K562 (cell line): ENCODE measurements around the gene PLA2G2F.

- RAMPAGE, long total RNA, result no peak
- RRBS, result no CpG with 5 or more reads among the region's 9 CpGs
PRO-cap:
- standard, result no peak
- CoPRO, capped RNA only, 2 experiments, result no peak in any of the 2 experiments
- CoPRO, capped and uncapped RNA, 2 experiments, result no peak in any of the 2 experiments
- CoPRO, uncapped RNA only, 2 experiments, result no peak in any of the 2 experiments
CAGE:
- cytosol, long polyA plus RNA, result no peak
- long polyA plus RNA, result no peak
- nucleolus, long total RNA, result no peak
- nucleus, long polyA plus RNA, result no peak
Measured at GRCh38 chr1:19404486-19405033, 80.8 kb downstream of the CAPZB start.

- RAMPAGE, long total RNA, result no peak
- RRBS, result no CpG with 5 or more reads among the region's 6 CpGs
PRO-cap:
- standard, result no peak
- CoPRO, capped RNA only, 2 experiments, result no peak in any of the 2 experiments
- CoPRO, capped and uncapped RNA, 2 experiments, result no peak in any of the 2 experiments
- CoPRO, uncapped RNA only, 2 experiments, result no peak in any of the 2 experiments
CAGE:
- cytosol, long polyA plus RNA, result no peak
- long polyA plus RNA, result no peak
- nucleolus, long total RNA, result no peak
- nucleus, long polyA plus RNA, result no peak
Measured at GRCh38 chr1:19410575-19411012, 74.7 kb downstream of the CAPZB start.

GRCh38 chr1:19468238-19468921 lies 17.0 kb downstream of the CAPZB start:
- RAMPAGE, long total RNA, result no peak
- RRBS, result no CpG with 5 or more reads among the region's 14 CpGs
PRO-cap:
- standard, result no peak
- CoPRO, capped RNA only, 2 experiments, result no peak in any of the 2 experiments
- CoPRO, capped and uncapped RNA, 2 experiments, result no peak in any of the 2 experiments
- CoPRO, uncapped RNA only, 2 experiments, result no peak in any of the 2 experiments
CAGE:
- cytosol, long polyA plus RNA, result no peak
- long polyA plus RNA, result no peak
- nucleolus, long total RNA, result no peak
- nucleus, long polyA plus RNA, result no peak

DNA sequence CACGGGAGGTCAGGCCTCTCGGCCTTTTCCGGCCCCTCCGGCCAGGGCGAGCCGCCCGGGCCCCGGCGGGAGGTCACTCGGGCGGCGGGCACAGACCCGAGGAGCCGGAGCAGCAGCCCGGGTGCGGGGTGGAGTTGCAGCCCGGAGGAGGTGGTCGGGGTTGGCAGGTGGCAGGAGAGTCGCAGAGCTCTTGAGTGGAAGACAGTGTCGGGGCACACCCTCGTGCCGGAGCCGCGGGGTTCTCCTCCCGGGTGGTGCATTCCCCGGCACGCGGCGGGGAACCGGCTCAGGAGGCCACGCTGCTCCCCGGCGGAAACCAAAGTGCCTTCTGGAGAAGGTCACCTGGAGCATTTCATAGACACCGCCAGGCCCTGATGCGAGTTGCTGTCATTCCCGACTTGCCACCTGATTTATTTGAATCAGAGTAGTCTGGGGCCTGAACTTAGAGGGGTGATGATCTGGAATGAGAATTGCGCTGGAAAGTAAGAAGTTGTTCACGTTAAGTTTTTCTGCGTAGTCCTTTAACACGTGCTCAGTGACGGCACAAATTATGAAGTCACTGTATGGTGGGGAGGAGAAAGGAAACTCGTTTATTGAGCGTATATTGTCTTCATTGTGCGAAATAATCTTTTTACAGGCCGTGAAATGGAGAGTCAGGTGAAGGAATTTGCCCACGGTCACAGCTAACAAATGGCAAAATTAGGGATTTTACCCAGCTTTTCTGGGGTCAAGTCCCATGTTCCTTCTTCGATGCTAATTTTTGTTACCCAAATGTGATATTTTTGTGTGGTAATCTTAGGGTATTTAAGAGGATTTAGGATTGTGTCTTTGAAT lies 635 bp downstream of the MICOS10 start:
- RAMPAGE, long total RNA, result no peak
- RRBS, result 3% methylated on average over 15 of the region's 47 CpGs
PRO-cap:
- standard, result bidirectional peak, plus-strand start at position 431 of the sequence, minus-strand start at position 330 of the sequence
- CoPRO, capped RNA only, 2 experiments, result no peak in any of the 2 experiments
- CoPRO, capped and uncapped RNA, 2 experiments, result no peak in any of the 2 experiments
- CoPRO, uncapped RNA only, 2 experiments, result no peak in any of the 2 experiments
CAGE:
- cytosol, long polyA plus RNA, result no peak
- long polyA plus RNA, result no peak
- nucleolus, long total RNA, result no peak
- nucleus, long polyA plus RNA, result no peak

GRCh38 chr1:19812835-19813764 lies 2.0 kb downstream of the RNF186 start:
- RAMPAGE, long total RNA, result no peak
- RRBS, result no CpG with 5 or more reads among the region's 16 CpGs
PRO-cap:
- standard, result no peak
- CoPRO, capped RNA only, 2 experiments, result no peak in any of the 2 experiments
- CoPRO, capped and uncapped RNA, 2 experiments, result no peak in any of the 2 experiments
- CoPRO, uncapped RNA only, 2 experiments, result no peak in any of the 2 experiments
CAGE:
- cytosol, long polyA plus RNA, result no peak
- long polyA plus RNA, result no peak
- nucleolus, long total RNA, result no peak
- nucleus, long polyA plus RNA, result no peak

DNA sequence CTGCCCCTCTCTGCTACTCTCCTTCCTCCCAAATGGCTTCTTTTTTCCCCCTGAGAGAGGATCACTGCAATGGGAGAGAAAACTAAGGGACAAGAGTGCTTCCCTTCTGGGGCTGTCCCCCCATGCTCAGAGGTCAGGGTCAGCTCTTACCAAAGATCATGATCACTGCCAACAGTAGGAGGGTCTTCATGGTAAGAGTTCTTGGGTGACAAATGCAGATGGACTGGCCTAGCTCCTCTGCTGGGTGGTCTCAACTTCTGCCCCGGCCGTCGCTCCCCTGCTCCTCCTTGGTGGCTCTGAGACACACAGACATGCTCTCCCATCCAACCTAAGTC lies 867 bp downstream of the PLA2G2A start:
- RAMPAGE, long total RNA, result no peak
- RRBS, result no CpG with 5 or more reads among the region's 3 CpGs
PRO-cap:
- standard, result no peak
- CoPRO, capped RNA only, 2 experiments, result no peak in any of the 2 experiments
- CoPRO, capped and uncapped RNA, 2 experiments, result no peak in any of the 2 experiments
- CoPRO, uncapped RNA only, 2 experiments, result no peak in any of the 2 experiments
CAGE:
- cytosol, long polyA plus RNA, result no peak
- long polyA plus RNA, result no peak
- nucleolus, long total RNA, result no peak
- nucleus, long polyA plus RNA, result no peak

GRCh38 chr1:20029142-20030165 lies 40.5 kb upstream of the PLA2G5 start:
- RAMPAGE, long total RNA, result no peak
- RRBS, result no CpG with 5 or more reads among the region's 23 CpGs
PRO-cap:
- standard, result no peak
- CoPRO, capped RNA only, 2 experiments, result no peak in any of the 2 experiments
- CoPRO, capped and uncapped RNA, 2 experiments, result no peak in any of the 2 experiments
- CoPRO, uncapped RNA only, 2 experiments, result no peak in any of the 2 experiments
CAGE:
- cytosol, long polyA plus RNA, result no peak
- long polyA plus RNA, result no peak
- nucleolus, long total RNA, result no peak
- nucleus, long polyA plus RNA, result no peak

- RAMPAGE, long total RNA, result no peak
- RRBS, result no CpG with 5 or more reads among the region's 7 CpGs
PRO-cap:
- standard, result no peak
- CoPRO, capped RNA only, 2 experiments, result no peak in any of the 2 experiments
- CoPRO, capped and uncapped RNA, 2 experiments, result no peak in any of the 2 experiments
- CoPRO, uncapped RNA only, 2 experiments, result no peak in any of the 2 experiments
CAGE:
- cytosol, long polyA plus RNA, result no peak
- long polyA plus RNA, result no peak
- nucleolus, long total RNA, result no peak
- nucleus, long polyA plus RNA, result no peak
Measured at GRCh38 chr1:20093714-20094420, 23.9 kb downstream of the PLA2G5 start.

GRCh38 chr1:20139055-20139448 lies at the start of gene PLA2G2F:
TSS of gene PLA2G2F (plus strand) at chr1:20139323.
- RAMPAGE, long total RNA, result no peak
- RRBS, result no CpG with 5 or more reads among the region's 6 CpGs
PRO-cap:
- standard, result no peak
- CoPRO, capped RNA only, 2 experiments, result no peak in any of the 2 experiments
- CoPRO, capped and uncapped RNA, 2 experiments, result no peak in any of the 2 experiments
- CoPRO, uncapped RNA only, 2 experiments, result no peak in any of the 2 experiments
CAGE:
- cytosol, long polyA plus RNA, result no peak
- long polyA plus RNA, result no peak
- nucleolus, long total RNA, result no peak
- nucleus, long polyA plus RNA, result no peak

GRCh38 chr1:20187464-20188315 lies 1.4 kb upstream of the PLA2G2C start:
- RAMPAGE, long total RNA, result no peak
- RRBS, result no CpG with 5 or more reads among the region's 6 CpGs
PRO-cap:
- standard, result bidirectional peak, plus-strand start at chr1:20188126, minus-strand start at chr1:20187963
- CoPRO, capped RNA only, 2 experiments, result peak in 2 of 2 experiments; most common plus-strand start chr1:20188077 (in 2); most common minus-strand start chr1:20187963 (in 2)
- CoPRO, capped and uncapped RNA, 2 experiments, result peak in 1 of 2 experiments; most common plus-strand start chr1:20187633 (in 1); most common minus-strand start chr1:20187615 (in 1)
- CoPRO, uncapped RNA only, 2 experiments, result peak in 1 of 2 experiments; most common plus-strand start chr1:20188051 (in 1); most common minus-strand start chr1:20187891 (in 1)
CAGE:
- cytosol, long polyA plus RNA, result no peak
- long polyA plus RNA, result no peak
- nucleolus, long total RNA, result no peak
- nucleus, long polyA plus RNA, result no peak

DNA sequence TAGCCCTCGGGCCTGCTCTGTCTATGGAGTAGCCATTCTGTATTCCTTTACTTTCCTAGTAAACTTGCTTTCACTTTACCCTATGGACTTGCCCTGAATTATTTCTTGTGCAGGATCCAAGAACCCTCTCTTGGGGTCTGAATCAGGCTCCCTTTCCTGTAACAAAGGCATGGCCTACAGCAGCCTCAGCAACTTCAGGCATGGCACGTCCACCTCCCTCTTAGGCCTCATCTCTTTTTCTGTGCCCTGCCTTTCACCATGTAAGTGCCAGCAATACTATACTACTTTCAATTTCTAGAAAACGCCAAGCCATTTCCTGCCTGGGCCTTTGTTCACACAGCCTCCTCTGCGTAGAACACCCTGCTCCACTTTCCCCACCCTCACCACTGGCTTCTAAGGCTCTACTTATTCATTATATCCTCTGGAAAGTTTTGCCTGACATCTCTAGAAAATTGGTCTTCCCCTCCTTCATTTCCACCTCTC lies 41.8 kb upstream of the VWA5B1 start:
- RAMPAGE, long total RNA, result no peak
- RRBS, result no CpG with 5 or more reads among the region's 4 CpGs
PRO-cap:
- standard, result no peak
- CoPRO, capped RNA only, 2 experiments, result no peak in any of the 2 experiments
- CoPRO, capped and uncapped RNA, 2 experiments, result no peak in any of the 2 experiments
- CoPRO, uncapped RNA only, 2 experiments, result no peak in any of the 2 experiments
CAGE:
- cytosol, long polyA plus RNA, result no peak
- long polyA plus RNA, result no peak
- nucleolus, long total RNA, result no peak
- nucleus, long polyA plus RNA, result no peak

DNA sequence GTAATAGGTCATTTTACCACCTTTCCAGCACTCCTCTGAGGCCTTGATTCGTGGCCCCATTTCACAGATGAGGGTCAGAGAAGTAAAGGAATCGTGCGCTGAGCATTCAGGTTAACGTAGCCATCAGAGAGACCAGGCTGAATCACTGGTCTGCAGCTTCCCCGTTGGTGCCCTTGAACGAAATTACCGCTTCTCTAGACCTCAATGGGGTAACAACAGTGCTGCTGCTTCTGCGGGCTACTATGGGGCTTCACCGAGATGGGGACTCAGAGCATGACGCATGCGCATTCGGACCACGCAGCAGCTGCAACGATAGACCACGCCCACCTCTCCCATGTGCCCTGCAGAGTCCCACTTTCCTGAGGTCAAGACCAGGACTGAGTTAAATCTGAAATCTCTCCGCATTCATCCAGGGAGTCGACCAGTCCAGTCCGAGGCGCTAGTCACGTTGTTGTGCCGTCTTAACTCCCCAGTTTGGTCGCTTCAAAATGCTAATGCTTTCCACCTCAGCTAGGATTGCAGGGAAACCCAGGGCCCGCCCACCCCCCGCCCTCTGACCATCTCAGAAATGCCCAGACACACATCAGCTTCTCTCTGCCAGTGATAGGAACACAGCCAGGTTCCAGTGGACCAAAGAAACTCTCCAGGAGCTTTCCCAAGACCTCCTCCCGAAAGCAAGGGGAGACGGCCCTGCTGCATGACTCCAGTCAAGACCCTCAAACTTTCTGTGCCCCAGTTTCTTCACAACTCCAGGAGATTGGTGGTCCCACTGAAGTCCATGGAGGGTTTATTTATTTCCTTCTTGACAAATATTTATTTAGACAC lies 12.8 kb downstream of the CAMK2N1 start:
- RAMPAGE, long total RNA, result no peak
- RRBS, result no CpG with 5 or more reads among the region's 26 CpGs
PRO-cap:
- standard, result no peak
- CoPRO, capped RNA only, 2 experiments, result no peak in any of the 2 experiments
- CoPRO, capped and uncapped RNA, 2 experiments, result no peak in any of the 2 experiments
- CoPRO, uncapped RNA only, 2 experiments, result no peak in any of the 2 experiments
CAGE:
- cytosol, long polyA plus RNA, result no peak
- long polyA plus RNA, result no peak
- nucleolus, long total RNA, result no peak
- nucleus, long polyA plus RNA, result no peak

DNA sequence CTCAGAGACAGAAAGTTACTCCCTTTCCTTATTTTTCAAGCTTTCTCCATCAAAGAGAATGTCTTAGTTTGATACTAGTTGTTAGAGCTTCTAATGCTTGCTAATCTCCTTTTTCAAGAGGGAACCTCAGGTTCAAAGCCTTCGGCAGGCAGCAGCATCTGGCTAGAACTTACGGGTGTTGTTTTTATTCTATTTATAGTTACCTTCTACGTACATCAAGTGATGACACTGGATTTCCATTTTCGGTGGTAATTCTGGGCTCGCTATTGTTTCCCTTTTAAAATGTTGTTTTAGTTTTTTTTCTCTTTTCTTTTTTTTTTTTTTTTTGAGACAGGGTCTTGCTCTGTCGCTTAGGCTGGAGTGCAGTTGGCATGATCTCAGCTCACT lies 2.6 kb downstream of the DDOST start:
- RAMPAGE, long total RNA, result no peak
- RRBS, result no CpG with 5 or more reads among the region's 6 CpGs
PRO-cap:
- standard, result no peak
- CoPRO, capped RNA only, 2 experiments, result no peak in any of the 2 experiments
- CoPRO, capped and uncapped RNA, 2 experiments, result no peak in any of the 2 experiments
- CoPRO, uncapped RNA only, 2 experiments, result no peak in any of the 2 experiments
CAGE:
- cytosol, long polyA plus RNA, result no peak
- long polyA plus RNA, result no peak
- nucleolus, long total RNA, result no peak
- nucleus, long polyA plus RNA, result no peak

GRCh38 chr1:20810432-20811169 lies 23.5 kb upstream of the HP1BP3 start:
- RAMPAGE, long total RNA, result no peak
- RRBS, result no CpG with 5 or more reads among the region's 10 CpGs
PRO-cap:
- standard, result no peak
- CoPRO, capped RNA only, 2 experiments, result no peak in any of the 2 experiments
- CoPRO, capped and uncapped RNA, 2 experiments, result no peak in any of the 2 experiments
- CoPRO, uncapped RNA only, 2 experiments, result no peak in any of the 2 experiments
CAGE:
- cytosol, long polyA plus RNA, result no peak
- long polyA plus RNA, result no peak
- nucleolus, long total RNA, result no peak
- nucleus, long polyA plus RNA, result no peak

DNA sequence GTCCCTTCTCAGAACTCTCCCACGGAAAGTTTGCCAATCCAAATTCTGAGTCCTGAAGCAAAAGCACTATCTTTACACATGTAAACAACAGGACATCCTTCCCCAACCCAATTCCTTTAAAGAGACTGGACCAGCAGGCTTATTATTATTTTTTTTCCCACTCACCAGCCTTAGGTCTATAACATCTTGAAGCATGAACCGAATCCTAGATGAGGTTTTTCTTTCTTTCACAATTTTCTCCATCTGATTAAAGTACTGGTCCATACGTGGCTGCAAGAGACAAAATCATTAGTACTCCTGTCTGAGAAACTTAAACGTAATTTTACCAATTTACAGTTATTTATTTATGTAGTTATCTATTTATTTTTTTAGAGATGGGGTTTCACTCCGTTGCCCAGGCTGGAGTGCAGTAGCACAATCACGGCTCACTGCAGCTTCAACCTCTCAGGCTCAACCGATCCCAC lies 75.0 kb upstream of the HP1BP3 start:
- RAMPAGE, long total RNA, result no peak
- RRBS, result no CpG with 5 or more reads among the region's 7 CpGs
PRO-cap:
- standard, result no peak
- CoPRO, capped RNA only, 2 experiments, result no peak in any of the 2 experiments
- CoPRO, capped and uncapped RNA, 2 experiments, result no peak in any of the 2 experiments
- CoPRO, uncapped RNA only, 2 experiments, result no peak in any of the 2 experiments
CAGE:
- cytosol, long polyA plus RNA, result no peak
- long polyA plus RNA, result no peak
- nucleolus, long total RNA, result no peak
- nucleus, long polyA plus RNA, result no peak

DNA sequence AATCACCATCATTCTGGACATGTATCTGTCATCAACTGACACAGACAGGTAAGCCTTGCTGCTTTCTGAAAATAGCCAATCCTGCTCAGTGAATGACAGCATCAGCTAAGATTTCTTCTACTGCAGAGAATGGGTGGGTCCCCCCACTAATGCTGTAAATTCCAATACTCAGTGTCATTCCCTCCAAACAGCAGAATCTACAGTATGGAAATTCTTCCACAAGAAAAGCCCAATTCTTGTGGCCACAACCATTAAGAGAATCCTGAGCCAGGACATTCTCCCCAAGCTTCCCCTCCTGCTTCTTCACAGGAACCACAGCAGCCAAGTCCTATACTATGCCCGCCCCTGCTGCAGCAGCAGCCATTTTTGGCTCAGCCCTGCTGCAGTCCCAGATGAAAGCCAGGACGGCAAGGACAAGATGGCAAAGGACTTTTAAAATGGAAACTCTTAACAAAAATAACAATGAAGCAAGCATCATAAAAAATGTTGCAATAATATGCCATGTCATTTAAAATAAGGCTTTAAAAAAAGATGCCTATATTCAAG lies 26.8 kb downstream of the EIF4G3 start:
- RAMPAGE, long total RNA, result no peak
- RRBS, result no CpG with 5 or more reads among the region's 2 CpGs
PRO-cap:
- standard, result no peak
- CoPRO, capped RNA only, 2 experiments, result no peak in any of the 2 experiments
- CoPRO, capped and uncapped RNA, 2 experiments, result no peak in any of the 2 experiments
- CoPRO, uncapped RNA only, 2 experiments, result no peak in any of the 2 experiments
CAGE:
- cytosol, long polyA plus RNA, result no peak
- long polyA plus RNA, result no peak
- nucleolus, long total RNA, result no peak
- nucleus, long polyA plus RNA, result no peak

DNA sequence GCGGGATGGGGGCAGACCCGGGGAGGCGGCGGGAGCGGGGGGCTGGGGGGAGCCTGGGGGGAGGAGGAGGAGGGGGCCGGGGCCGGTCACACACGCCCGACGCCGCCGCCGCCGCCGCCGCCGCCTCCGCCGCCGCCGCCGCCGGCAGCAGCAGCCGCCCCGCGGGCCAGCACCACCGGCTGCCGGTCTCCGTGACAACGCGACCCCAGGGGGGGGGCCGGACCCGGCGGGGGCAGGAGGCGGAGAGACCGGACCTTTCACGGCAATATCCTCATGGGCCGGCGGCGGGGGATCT lies 282 bp downstream of the EIF4G3 start:
- RAMPAGE, long total RNA, result no peak
- RRBS, result 1% methylated on average over 13 of the region's 40 CpGs
PRO-cap:
- standard, result no peak
- CoPRO, capped RNA only, 2 experiments, result no peak in any of the 2 experiments
- CoPRO, capped and uncapped RNA, 2 experiments, result no peak in any of the 2 experiments
- CoPRO, uncapped RNA only, 2 experiments, result no peak in any of the 2 experiments
CAGE:
- cytosol, long polyA plus RNA, result no peak
- long polyA plus RNA, result no peak
- nucleolus, long total RNA, result no peak
- nucleus, long polyA plus RNA, result no peak

DNA sequence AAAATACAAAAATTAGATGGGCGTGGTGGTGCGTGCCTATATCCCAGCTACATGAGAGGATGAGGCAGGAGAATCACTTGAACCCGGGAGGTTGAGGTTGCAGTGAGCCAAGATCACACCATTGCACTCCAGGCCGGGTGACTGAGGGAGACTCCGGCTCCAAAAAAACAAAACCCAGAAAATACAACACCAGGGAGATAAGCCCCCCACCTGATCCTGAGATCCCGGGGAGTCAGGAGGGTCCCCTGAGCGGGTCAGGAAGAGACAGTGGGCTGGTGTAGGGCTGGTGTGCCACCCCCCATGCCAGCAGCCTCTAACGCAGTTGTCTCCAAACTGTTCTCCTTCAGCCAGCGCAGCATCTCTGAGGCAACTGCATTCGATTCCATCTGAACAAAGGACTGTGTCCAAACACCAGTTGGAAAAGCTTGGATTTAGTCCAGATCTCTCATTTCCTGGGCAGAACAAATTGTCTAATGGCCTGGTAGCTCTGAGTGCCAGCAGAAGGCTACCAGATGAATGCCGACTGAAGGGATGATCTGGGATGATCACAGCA lies 44.0 kb upstream of the EIF4G3 start:
- RAMPAGE, long total RNA, result no peak
- RRBS, result 77% methylated on average over 2 of the region's 11 CpGs
PRO-cap:
- standard, result no peak
- CoPRO, capped RNA only, 2 experiments, result no peak in any of the 2 experiments
- CoPRO, capped and uncapped RNA, 2 experiments, result no peak in any of the 2 experiments
- CoPRO, uncapped RNA only, 2 experiments, result no peak in any of the 2 experiments
CAGE:
- cytosol, long polyA plus RNA, result no peak
- long polyA plus RNA, result no peak
- nucleolus, long total RNA, result no peak
- nucleus, long polyA plus RNA, result no peak